ENCODE data around the genes FTSJ3 and CD79B.

DNA sequence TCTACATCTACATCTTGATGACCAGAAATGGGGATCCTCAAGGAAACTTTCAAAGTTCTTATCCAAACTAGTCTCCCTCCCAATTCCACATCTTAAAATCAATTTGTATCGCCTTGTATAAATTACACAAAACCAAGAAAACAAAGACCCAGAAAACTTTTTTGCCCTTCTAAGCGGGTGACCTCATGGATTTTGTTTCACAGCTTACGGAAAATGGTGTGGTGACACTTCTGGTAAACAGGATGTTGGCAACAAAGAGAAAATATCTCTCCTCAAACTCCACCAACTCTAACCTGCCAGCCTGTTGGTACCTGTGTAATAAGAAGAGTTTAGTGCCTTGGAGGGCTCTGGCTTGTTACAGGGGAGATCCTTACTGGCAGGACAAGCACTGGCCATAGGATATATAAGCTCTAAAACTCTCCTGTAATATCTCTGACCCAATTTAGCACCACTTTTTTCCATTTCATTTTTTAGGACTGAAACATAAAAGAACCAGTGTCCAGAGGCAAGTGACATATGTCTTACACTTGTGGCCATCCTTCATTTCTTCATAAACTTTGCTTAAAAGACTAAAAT, 9.5 kb downstream of the TACO1 start:
- PRO-cap, result no peak

GRCh38 chr17:63626558-63627205, 4.5 kb downstream of the MAP3K3 start:
- PRO-cap, result no peak

DNA sequence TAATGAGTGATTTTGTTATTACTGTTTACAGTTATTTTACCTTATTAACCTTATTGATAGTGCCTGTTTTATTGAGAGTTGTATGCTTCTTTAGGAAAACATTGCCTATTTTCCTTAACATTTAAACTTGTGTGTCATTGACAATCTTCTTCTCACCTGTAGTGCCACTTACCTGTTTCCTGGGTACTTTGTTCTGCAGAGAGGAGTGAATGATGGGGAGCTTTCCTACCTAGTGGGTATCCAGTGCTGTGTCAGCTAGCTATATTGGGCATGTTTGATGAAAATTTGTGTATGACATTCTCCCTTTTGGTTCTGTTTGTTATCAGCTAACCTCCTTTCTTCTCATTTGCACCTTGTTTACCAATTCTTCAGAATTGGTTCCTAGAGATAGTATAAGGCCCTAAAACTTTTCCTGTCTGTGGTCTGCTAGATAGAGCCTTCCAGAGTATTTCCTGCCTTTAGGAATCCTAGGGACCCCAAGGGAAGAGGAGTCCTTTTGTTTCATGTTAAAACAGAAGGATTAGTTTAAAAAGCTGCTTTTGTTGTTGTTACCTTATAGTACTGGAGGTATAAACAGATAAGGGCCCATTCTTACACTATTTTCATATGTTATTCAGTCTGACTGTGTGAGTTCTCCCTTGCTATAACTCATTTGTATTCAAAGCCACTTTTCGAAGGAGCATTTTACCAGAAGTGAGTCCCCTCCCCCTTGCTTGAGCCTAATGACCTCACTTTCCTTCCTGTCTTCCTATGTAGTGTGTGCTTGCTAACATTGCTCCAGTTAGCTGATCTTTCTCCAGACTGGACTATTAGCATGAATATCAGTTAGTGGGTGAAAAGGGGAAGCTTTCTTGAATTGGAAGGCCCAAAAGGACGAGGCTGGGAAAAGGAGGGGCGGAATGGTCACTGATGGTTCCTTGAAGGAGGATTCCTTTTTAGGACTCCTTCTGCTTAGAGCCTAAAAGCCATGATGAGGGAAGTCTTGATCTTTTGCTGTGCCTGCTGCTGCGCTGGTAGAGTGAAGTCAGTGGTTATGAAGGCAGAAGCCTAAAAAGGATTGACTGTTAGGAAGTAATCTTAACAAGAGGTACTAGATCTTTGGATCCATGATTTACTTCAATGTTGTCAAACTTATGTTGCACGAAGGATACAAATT, 11.7 kb downstream of the MAP3K3 start:
- PRO-cap, result unidirectional peak, minus-strand start at position 654 of the sequence

DNA sequence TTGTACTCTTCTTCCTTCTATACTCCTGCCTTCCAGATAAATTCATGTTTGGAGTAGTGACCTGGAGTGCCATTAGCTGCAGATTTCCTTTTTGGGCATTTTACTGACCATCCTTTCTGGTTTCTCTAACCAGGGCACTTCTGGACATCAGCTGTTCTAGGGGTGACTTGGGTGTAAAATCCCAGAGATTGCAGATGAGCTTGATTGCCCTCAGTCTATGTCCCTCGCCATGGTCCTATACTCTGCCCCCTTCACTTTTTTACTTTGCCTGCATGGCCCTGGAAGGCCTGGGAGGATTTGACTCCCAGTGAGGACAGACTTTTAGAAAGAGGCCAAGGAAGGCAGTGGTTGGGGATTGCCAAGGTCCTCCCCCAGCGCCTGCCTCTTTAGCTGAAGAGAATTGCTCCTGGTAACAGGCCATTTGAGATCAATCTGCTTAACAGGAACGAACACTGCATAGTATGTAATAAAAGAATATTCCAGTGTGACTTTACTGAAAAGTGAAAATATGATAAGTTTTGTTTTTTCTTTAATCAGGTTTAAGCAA, 16.6 kb downstream of the LIMD2 start:
- PRO-cap, result no peak

DNA sequence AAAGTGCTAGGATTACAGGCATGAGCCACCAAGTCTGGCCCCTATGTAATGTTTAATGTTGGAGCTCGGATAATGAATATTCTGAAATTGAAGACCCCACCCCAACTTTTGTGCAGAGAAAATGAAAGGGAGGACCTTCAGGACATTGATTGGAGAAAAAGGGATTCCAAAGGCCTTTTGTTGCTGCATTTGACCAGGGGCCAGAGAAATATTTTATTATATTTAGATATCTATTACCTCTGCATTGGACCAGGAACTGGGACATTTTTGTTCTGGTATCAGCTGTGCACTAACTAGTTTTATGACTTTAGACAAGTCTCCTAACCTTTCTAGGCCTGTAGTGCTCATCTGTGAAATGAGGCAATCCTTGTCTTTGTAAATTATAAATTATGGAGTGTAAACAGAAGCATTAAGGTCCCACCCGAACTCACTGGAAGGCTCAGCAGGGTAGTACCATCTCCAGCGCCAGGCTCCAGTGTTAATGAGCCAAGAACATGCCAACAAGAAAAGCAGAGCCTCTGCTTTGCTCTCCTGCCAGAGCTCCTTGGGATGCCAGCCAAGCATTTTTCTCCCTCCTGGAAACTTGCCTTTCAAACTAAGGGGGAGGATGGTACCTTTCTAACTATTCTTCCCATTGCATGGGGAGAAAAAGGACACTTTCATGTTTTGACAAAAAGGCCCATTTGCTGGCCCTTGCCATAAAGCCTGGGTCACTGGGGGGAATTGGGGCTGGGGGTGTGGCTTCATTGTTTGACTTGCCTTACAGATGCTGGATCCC, 15.0 kb downstream of the LIMD2 start:
- PRO-cap, result no peak

DNA sequence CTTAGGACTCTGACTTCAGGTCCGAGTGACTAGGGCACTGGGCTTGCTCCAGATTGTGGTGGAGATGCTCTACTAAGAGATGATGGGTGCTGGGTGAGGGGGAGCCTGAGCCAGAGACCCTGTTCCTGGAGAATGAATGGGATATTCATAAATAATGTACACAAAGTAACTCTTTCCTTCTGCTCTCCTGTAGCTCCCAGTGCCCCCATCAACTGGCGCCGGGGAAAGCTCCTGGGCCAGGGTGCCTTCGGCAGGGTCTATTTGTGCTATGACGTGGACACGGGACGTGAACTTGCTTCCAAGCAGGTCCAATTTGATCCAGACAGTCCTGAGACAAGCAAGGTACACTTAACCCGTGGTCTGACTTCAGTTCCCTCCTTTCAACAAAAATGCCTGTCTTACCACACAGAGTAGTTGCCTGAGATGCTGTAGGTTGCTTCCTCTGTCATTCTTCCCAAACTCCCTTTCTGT, 9.8 kb downstream of the LIMD2 start:
- PRO-cap, result no peak

DNA sequence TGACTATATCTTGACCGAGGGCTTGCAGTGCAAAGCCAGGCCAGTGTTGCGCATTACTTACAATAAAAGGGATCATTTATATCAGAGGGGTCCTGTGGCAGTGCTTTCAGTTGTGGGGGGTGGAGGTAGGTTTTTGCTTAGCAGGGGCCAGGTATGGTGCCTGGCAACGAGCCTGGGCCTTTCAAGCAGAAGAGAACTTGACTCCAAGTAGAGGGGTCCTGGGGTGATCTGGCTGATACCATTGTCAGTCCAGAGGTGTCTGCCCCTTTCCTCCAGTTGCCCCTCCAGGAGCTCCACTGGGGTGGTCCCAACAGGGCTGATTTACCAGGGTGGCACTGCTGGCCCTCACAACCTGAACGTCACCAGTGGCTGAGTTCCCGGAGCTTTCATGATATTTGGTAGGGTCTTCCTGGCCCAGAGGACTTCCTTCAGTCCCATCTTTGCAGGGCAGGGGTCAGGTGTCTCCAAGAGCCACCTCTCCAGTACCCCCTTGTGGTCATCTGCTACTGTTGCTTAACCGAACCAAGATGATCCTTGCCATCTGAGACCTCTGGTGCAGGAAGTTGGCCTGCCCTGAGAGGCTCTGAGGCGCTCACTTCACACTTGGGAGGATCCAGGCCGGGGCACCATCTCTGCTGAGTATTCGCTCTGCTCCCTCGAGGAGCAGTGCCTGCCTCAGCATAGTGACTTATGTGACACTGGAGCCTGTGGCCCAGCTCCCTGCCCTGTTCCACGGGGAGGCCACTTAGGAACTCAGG, 3.5 kb downstream of the LIMD2 start:
- PRO-cap, result no peak

GRCh38 chr17:63745524-63746311, 4.1 kb upstream of the STRADA start:
- PRO-cap, result no peak

DNA sequence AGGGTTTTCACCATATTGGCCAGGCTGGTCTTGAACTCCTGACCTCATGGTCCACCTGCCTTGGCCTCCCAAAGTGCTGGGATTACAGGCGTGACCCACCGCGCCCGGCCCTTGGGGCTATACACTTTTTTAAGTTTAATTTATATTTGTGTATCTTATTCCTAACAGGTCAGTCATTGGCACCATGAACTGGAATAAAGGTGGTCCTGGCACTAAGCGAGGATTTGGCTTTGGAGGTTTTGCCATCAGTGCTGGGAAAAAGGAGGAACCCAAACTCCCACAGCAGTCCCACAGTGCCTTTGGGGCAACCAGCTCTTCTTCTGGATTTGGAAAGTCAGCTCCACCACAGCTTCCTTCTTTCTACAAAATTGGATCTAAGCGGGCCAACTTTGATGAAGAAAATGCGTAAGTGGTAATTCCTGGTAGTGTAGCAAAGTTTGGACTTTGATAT, 12.9 kb downstream of the DDX42 start:
- PRO-cap, result no peak

GRCh38 chr17:63818633-63819073, 8.6 kb upstream of the PSMC5 start:
- PRO-cap, result no peak

- PRO-cap, result no peak
Measured at GRCh38 chr17:63823609-63824525, 3.4 kb upstream of the PSMC5 start.

DNA sequence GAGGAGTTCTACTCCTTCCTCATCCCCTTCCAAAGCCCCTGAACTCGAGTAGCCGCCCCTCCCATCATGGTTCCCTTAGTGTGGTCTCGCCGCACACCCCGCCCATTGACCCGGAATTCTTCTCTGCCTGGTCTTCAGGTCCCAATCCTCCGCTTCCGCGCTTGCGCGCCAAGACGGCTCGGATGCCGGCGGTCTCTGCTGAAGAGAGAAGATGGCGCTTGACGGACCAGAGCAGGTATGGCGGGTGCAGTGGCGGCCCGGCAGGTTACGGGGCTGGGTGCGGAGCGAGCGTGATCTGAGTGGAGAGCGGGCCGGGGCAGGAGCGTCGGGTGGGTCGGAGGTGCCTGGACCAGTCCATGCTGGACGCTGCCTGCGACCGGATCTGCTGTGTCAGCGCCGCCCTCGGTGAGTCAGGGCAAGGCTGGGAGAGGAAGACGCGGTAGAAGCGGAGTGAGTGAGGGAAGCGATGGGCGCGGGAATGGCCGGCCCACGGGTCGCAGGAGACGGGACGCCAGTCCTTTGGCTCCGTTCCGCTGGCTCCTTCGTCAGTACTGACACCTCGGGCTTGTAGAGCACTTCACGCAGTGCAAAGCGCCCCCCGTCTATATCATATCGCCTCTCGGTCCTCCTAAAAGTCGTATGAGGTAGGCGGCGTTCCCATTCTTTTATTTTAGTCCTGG, at the start of gene FTSJ3:
Gene FTSJ3 (minus strand): TSS at position 384 of the 680 bp plus-strand sequence.
- PRO-cap, result unidirectional peak, plus-strand start at position 164 of the sequence; bidirectional peak, plus-strand start at position 442 of the sequence, minus-strand start at position 384 of the sequence

GRCh38 chr17:63931911-63932575, at the start of gene CD79B:
Gene CD79B (minus strand): TSS chr17:63932331.
- PRO-cap, result bidirectional peak, plus-strand start at chr17:63932466, minus-strand start at chr17:63932369

DNA sequence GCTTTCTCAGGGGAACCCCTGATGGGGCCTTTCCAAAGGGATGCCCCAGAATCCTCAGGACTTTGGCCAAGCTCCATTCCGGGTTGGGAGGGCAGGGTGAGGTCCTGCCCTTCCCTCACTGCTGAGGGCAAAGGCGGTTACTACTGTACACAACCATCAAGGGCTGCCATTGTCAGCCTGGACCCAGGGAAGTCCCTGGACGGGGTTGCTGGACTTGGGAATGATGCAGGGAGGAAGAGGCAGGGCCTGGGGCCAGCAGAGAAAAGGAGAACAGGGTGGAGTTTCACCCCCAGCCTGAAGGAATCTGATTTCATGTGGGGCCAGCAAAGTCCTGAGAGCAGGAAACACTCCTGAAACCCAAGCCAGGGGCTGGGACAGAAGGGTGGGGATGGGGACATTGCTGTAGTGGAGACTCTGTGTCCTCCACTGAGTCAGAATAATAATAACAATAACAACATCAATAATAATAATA, 9.9 kb downstream of the PRR29 start:
- PRO-cap, result no peak

- PRO-cap, result no peak
Measured at GRCh38 chr17:64082564-64082830, 47.4 kb downstream of the ERN1 start.

DNA sequence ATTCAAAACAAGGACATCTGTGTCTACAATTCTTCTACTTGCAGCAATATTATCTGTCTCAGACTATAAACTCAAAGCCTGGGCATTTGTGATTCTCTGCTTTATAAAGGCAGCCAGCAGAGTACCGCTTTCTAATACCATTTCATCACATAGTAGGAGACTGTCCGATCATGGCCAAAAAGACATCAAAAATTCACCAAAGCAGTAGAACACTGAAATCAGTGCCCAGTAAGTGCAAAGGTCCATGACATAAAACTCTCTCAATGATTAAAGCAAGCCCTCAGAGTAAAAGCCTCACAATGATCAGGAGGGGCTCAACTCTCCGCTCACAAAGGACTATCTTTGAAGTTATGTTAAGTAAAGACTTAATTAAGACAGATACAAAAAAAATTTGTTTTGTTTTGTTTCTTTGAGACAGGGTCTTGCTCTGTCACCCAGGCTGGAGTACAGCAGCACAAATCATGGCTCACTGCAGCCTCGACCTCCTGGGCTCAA, 23.0 kb downstream of the ERN1 start:
- PRO-cap, result no peak

GRCh38 chr17:64120940-64121550, 8.9 kb downstream of the ERN1 start:
- PRO-cap, result no peak

DNA sequence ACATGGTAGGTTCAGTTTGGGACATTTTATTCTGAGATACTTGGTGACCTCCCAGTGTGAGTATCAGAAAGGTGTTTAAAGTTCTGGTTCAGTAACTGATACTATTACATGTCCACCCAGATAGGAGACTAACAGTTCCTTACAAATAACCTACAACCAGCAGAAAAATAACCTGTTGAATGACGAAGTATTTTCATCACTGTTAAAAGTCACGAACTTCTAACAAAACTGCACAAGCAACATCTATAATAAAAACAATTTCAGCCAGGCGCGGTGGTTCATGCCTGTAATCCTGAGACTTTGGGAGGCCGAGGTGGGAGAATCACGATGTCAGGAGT, 25.3 kb downstream of the TEX2 start:
- PRO-cap, result no peak

- PRO-cap, result no peak
Measured at GRCh38 chr17:64320161-64321126, 57.4 kb upstream of the TEX2 start.

GRCh38 chr17:64418495-64419009, 27.9 kb upstream of the PECAM1 start:
- PRO-cap, result no peak

Data from paraaortic lymph node (tissue), 1 donor.